Ishikawa (cell line): Measurements from ENCODE around the gene CKS2.

DNA sequence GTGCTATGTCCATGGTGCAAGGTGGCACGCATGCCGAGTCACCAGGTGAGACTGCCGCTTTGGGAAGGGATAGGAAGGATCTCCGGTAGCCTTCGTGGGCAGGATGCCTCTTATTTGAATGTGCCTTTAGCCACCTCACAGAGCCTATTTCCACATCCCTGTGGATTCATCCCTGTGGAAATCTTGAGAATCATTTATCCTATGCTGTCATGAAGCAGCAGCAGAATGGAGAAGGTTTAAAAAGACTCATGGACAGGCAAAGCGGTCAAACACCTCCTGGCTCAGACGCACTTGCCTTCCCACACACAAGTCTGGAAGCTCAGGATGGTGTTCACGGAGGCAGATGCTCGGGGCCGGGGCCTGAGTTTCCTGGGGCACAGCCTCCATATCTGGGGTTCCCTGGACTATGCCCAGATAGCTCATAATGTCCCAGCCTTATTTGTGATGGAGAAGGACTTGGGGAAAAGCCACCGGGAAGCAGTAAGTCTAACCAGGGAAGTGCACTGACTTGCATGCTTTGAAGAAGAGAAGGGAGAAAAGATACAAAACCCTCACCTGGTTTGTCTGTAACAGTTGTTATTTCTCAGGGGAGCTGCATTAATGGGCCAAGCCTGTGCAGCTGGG, 3.1 kb downstream of the S1PR3 start:
- RRBS, result 84% methylated on average over 2 of the region's 11 CpGs

- RRBS, result no CpG with 5 or more reads among the region's 2 CpGs
Measured at GRCh38 chr9:89046679-89047234, 55.5 kb downstream of the S1PR3 start.

- RRBS, result 75% methylated on average over 2 of the region's 11 CpGs
Measured at GRCh38 chr9:89309501-89310092, 1.4 kb upstream of the CKS2 start.

DNA sequence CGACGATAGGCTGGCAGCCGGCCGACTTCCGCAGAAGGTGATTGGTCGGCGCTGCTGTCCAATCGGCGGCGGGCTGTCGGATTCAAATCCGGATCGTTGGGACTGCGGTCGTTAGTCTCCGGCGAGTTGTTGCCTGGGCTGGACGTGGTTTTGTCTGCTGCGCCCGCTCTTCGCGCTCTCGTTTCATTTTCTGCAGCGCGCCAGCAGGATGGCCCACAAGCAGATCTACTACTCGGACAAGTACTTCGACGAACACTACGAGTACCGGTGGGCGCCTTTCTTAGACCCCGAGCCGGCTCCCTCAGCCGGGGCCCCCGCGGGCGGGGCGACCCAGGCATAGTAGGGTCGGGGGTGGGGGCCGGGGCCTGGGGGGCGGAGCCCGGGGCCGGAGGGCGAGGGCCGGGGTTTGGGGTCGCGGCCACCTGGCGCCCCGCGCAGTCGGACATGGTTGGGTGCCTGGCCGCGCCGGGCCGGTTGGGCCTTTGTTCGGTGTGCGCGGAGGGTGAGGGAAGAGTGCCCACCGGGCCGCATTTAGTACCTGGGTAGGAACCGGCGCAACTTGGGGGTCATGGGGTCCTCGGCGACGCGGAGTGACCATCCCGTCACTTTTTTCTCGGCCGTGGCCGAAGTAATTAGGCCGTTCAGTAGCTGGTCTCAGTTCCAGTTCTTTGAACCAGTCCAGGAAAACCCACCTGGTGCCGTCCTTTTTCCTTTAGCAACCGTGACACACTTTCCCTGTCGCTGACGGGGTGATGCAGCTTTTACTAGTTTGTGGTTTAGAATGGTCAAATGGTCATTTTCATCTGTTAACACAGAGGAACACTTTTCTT, at the start of gene CKS2:
TSS of gene CKS2 (plus strand) at position 111 of the 830 bp plus-strand sequence.
- RRBS, result 2% methylated on average over 32 of the region's 75 CpGs

GRCh38 chr9:89386732-89387337, 68.5 kb downstream of the SECISBP2 start:
- RRBS, result no CpG with 5 or more reads among the region's 15 CpGs

DNA sequence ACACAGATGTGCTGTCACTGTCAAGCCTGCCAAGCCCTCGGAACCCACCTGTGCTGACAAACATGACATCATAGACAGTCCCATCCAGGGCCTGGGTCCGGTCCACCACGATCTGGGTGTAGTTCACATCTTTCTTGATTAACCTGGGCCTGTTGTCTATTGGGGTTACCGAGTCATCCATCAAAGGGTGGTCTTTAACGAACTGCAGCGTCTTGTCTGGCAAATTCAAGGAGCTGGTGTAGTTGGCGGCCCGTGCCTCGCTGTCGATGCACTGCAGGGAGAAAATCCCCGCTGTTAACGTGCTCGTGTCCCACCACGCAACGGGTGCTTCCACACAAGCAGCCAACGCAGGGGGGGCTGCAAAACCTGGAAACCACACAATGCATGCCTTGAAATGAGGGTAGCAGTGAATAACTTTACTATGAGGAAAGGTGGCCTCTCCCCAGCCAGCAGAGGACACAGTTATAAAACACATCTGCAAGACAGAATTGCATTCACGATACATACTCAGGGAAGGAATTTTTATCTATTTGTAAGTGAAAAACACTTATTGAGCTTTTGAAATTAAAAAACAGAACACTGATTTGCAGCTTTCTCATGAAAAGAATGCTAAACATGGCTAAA, 69.2 kb downstream of the SECISBP2 start:
- RRBS, result no CpG with 5 or more reads among the region's 17 CpGs

DNA sequence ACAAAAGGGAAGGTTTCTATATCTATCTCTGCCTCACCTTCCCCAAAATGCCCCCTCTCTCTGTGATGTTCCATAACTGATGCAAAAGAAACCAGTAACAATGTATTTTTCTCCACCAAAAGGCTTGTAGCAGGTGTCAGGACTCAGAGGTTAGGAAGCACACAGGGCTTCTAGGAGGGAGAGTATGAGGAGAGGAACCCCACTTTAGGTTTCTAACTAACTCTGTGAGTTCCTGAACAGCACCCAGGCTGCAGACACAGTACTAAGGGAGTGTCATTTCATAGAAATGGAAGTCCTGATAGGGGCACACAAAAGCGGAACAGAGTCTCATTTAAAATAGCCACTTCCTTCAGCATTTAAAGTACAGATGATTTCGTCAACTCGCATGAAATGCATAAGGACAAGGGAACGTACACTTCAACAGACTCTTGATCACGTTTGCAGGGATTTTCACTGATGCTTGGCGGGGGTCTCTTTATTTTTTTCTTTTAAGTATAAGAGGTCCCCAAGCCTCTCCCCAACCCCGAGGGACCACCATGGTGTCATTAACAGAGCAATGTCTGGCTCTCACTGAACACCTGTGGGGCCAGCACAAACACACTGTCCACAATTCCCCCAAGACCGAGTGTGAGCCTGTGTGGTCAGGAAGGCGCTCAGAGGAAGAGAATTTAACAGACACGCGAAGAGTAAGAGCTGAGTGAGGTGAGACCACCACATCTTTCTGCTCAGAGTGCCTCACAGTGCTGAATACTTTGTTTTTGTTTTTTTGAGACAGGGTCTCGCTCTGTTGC, 82.2 kb downstream of the SECISBP2 start:
- RRBS, result no CpG with 5 or more reads among the region's 12 CpGs

- RRBS, result no CpG with 5 or more reads among the region's 17 CpGs
Measured at GRCh38 chr9:89405793-89406367, 87.6 kb downstream of the SECISBP2 start.

GRCh38 chr9:89408496-89409308, 89.2 kb downstream of the SEMA4D start:
- RRBS, result no CpG with 5 or more reads among the region's 16 CpGs

- RRBS, result no CpG with 5 or more reads among the region's 7 CpGs
Measured at GRCh38 chr9:89477361-89477784, 20.5 kb downstream of the SEMA4D start.

- RRBS, result no CpG with 5 or more reads among the region's 9 CpGs
Measured at GRCh38 chr9:89499058-89499619, 1.2 kb upstream of the SEMA4D start.

GRCh38 chr9:89536095-89536724, 38.3 kb upstream of the SEMA4D start:
- RRBS, result no CpG with 5 or more reads among the region's 6 CpGs

- RRBS, result no CpG with 5 or more reads among the region's 5 CpGs
Measured at GRCh38 chr9:89617824-89618378, 13.1 kb downstream of the GADD45G start.

GRCh38 chr9:89674553-89675388, 70.0 kb downstream of the GADD45G start:
- RRBS, result no CpG with 5 or more reads among the region's 13 CpGs

- RRBS, result 86% methylated on average over 5 of the region's 15 CpGs
Measured at GRCh38 chr9:89677440-89678230, 72.8 kb downstream of the GADD45G start.

DNA sequence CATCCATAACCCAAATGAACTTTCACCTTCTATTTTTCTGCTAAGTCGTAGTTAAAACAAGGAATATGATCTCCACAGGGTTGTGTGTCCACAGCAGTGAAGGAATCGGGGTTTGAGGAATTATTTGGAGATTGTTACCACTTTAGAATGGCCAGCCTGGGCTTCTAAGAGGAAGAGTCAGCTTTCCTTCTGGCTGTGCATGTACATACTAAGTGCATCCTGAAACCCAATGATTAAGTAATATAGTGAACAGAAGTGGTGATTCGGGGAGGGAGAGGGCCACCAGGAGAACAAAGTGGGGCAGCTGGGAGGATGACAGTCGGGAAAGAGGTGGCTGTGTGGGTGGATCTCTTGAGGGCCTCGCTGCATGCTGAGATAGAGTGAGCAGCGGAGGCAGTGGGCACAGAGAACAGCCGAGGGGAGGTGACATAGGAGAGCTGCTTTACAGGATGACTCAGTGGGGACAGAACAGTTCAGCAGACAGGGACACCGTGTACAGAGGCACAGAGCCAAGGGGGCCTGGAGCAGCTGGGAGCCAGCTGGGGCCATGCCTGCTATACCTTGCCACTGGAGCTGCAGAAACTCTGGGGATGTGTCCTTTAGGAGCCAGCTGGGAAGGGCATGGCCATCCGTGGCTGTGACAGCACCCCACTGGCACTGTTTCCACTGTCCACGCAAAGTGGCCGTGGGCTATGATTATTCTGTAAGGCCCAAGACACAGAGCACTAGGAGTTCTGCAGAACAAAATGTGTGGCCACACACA, 273.8 kb downstream of the GADD45G start:
- RRBS, result no CpG with 5 or more reads among the region's 11 CpGs

DNA sequence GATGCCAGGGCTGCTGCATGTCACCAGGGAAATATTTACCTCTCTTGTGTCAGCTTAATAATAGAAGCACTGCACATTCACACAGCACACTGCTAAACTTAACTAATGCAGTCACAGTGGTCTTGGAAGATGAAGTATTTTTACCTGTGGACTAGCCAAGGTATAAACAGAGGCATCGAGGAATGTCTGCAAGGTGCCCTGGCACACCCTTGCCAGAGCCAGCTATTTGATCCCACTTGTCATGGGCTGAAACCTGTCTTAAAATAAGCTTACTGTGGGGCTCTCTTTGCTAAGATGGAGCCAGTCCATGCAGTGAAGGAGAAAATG, 281.7 kb downstream of the GADD45G start:
- RRBS, result no CpG with 5 or more reads among the region's 1 CpG

- RRBS, result no CpG with 5 or more reads among the region's 3 CpGs
Measured at GRCh38 chr9:90009522-90009802, 404.6 kb downstream of the GADD45G start.

DNA sequence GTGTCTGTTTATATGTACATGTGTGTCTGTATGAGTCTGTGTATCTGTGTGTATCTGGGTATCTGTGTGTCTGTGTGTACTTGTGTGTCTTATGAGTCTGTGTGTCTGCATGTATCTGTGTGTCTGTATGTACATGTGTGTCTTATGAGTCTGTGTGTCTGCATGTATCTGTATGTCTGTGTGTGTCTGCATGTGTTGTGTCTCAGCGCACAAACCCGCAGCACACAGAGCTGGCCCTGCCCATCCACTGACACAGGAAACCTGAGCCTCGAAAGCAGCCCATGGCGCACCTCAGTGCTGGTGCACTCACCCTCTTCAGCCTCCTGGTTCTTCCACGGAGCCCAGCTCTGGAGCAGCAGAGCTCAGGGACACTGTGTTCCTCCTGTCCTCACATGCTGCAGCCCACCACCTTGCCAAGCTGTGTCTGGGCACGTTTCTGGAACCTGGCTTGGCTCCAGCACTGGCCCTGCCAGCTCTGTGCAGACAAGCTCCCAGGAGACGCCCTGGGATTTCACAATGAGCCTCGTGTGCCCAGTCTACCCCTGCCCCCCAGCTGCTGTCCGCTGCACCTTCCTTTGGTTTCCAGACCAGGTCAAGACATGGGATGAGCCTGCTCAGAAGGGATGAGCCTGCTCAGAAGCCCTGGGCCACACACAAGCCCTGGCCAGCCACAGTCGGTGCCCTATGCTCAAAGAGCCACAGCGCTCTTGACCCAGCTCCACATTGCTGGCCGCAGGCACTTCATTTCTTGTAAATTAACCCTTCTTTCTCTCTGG, 119.5 kb downstream of the SYK start:
- RRBS, result no CpG with 5 or more reads among the region's 12 CpGs